Smooth muscle cell (in vitro differentiated cells): ENCODE measurements around a stretch of chr12.

DNA sequence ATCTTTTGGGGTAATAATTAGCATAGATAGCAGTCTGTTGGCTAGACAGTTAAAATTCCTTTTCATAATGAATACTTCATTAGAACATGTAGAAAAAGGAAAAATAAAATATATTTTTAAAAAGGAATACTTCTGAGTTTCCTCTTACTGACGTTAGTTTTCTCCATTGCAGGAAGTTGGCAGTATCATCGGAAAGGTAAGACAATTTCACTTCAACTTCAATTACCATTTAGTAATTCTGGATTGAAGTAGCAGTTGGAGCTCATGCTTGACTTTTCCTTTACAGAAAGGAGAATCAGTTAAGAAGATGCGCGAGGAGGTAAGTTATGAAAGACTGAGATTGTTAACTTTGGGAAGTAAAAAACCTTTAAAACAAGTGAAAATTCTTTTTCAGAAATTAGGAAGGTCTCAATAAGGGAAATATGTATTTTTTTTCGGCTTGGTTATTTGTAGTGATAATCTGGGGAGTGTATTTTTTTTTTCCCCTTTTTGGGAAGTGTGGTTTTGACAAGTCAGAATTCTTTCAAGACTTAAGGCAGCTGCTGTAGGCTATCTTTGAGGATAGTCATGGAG, 3.4 kb downstream of the PCBP2 start:
- RAMPAGE, long total RNA = no peak

DNA sequence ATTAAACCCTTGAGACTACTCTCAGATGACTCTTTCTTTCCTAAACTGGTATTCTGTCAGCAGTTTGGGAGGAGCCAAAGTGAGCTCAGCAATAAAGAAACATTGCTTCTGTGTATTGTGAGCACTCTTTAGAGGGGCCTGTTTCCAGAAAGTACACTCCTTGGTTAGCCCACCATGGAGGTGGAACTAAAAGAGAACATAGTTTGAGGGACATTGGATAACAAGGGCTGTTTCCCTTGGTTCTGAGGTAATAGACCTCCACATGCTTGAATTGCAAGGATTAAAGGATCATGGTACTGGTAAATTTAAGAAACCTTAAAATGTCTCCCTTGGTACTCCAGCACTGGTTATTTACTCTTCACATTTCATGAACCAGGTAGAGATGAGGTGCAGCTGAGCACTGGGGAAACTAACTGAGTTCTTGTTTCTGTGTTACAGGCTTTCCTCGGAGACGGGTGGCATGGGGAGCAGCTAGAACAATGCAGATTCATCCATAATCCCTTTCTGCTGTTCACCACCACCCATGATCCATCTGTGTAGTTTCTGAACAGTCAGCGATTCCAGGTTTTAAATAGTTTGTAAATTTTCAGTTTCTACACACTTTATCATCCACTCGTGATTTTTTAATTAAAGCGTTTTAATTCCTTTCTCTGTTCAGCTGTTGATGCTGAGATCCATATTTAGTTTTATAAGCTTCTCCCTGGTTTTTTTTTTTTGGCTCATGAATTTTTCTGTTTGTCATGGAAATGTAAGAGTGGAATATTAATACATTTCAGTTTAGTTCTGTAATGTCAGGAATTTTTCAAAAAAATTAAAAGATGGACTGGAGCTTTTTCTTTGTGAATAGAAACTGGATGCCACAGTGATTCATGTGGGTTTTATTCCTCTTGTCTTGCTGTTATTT, 20.0 kb downstream of the MAP3K12 start:
- RAMPAGE, long total RNA = no peak

- RAMPAGE, long total RNA = no peak
These were observed 19.3 kb downstream of the MAP3K12 start for GRCh38 chr12:53479872-53480455.

- RAMPAGE, long total RNA = no peak
These were observed 2.0 kb downstream of the NPFF start for GRCh38 chr12:53505147-53505749.

GRCh38 chr12:53514105-53514673, 6.9 kb upstream of the NPFF start:
- RAMPAGE, long total RNA = no peak

GRCh38 chr12:53711394-53712091, 15.7 kb downstream of the CALCOCO1 start:
- RAMPAGE, long total RNA = no peak

DNA sequence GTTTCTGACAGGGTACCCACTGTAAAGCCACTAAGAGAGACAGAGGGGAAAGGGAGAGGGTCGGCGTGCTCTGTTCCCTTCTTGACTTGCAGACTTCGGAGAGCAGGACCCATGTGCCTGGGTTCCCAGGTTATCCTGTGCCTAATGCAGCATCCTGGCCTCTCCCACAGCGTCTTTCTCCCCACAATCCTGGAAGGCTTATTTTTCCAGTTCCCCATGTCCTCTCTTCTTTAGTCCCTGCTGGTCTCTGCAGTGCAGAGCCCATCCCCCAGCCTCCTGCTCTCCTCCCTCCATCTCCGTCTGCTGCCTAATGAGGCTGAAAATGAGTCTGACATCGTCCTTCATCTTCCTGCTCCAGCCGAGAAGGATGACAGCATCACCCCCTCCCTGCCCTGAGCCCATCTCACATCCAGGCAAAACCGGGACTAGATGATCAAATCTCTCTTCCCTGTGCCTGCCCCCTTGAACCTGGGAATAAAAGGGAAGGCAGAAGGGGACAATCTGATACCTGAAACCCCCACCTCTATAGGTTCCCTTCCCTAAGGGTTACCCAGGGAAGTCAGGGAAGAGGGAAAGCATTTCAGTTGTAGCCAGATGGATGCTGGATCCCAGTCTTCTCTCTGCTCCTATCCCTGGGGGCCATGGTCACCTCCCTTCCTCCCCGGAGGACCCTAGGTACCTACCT, 15.0 kb downstream of the CALCOCO1 start:
- RAMPAGE, long total RNA = no peak

- RAMPAGE, long total RNA = no peak
These were observed 48.6 kb upstream of the CALCOCO1 start for GRCh38 chr12:53775709-53776421.

DNA sequence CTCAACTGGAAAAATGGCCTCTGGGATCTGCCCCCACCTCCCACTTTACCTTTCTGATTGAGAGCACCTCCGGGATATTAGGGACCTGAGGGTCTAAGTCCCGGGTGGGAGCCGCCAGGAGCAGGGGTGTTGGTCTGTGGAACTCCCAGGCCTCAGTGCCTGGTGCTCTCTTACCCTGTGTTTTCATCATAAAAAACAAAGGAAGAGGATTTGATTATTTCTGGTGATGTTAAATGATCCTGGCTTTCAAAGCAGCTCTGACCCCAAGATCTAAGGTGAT, 5.8 kb upstream of the HOXC11 start:
- RAMPAGE, long total RNA = no peak

GRCh38 chr12:53979736-53980740, 4.9 kb upstream of the HOXC10 start:
- RAMPAGE, long total RNA = no peak

DNA sequence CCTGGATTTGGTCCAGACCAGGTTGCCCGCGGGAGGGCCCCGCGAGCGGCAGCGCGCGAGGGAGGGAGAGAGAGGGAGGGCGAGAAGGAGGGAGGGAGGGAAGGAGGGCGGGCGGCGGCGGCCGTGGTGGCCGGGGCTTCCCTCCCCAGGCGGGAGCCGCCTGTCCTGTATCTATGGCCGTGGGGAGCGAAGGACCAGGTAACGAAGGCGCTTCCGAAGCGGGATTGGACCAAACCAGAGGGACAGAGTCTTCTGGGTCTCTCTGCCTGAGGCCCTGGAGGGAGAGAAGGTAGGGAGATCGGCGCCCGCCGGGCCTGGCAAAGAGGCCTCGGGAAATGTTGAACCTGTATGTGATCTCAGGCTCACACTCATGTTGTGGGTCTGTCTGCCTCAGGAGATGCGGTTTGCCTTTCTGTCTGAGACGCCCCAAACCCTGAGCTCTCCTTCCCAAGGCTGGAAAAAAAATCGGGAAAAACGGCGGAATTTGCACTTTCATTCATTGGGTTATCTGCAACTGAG, 5.2 kb upstream of the HOXC9 start:
- RAMPAGE, long total RNA = no peak

GRCh38 chr12:54003029-54003443, 3.1 kb downstream of the HOXC9 start:
- RAMPAGE, long total RNA = no peak

GRCh38 chr12:54009139-54010286, 728 bp downstream of the HOXC8 start:
- RAMPAGE, long total RNA = no peak

GRCh38 chr12:54016431-54017588, 8.0 kb downstream of the HOXC8 start:
- RAMPAGE, long total RNA = start-site peak on the plus strand at chr12:54016867-54017173, 53 and 28 reads in 2 replicates

DNA sequence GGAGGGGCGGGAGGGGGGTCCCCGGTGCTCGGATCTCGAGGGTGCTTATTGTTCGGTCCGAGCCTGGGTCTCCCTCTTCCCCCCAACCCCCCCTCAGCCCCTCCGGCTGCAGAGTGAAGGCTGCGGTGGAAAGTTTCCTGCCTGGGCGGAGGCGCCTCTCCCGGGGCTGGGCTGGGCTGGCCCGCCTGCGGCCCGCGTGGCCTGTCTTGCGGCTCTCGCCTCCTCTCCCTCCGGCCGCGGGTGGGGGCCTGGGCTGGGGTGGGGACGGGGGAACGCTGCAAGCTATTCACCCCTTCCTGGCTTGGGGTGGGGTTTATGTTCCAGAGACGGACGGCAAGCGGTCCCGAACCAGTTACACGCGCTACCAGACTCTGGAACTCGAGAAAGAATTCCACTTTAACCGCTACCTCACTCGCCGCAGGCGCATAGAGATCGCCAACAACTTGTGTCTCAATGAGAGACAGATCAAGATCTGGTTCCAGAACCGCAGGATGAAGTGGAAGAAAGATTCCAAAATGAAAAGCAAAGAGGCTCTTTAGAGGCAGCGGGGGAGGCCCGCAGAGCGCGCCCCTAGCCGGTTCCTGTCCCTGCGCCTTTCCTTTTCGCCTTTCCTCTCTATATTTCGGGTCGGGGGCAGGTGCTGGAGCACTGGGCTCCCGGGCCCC, 1.2 kb downstream of the HOXC5 start:
- RAMPAGE, long total RNA = no peak

DNA sequence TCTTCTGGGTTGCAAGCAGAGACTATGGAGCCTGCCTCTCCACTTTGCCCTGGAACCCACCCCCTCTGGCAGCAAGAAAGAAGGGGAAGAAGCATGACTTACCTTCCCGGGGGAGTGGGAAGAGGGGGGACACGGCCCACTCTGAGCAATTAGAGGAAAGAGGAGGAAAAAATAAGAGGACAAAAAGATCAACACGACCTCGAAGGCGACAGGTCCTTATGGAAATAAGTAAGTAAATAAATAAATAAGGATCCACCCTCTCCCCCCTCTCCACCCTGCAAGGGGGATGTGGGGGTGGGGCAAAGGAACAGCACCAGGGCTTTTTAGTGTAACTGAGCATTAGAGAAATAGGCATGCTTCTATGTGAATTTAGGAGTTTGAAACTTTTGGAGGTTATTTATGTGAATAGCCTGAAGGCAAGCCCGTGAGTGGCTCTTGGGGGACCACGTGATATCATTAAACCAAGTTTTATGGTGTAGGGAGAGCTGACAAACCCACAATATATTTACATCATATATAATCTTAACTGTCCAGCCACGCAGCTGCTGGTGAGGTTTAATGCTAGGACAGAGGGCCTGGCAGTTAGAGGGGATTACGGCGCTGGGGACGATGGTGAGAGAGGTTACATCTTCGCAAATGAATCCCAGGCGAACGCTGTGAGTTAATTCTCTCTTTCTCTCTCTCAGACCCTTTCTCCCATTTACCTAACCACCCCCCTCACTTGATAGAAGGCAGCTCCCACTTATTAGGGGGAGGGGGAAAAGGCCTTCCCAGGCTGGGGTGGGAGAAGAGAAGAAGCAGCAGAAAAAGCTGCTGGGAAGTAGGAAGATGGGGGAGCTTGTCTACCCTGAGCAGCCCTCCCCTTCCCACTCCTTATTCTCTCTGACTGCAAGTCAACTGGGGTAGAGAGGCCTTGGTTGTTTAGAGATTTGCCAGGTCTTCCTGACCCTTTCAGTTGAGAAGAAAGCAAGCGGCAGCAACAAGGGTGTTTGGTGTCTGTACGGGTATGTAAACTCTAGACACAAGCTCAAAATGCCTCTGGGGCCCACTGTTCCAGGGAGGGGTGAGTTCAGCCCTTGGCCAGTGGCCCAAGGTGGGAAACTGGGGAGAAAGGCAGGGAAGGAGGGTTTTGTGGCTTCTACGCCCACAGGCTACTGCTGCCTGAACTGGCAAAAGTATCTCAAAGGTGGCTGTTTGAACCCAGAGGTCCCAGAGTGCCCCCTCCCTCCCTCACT, 4.9 kb downstream of the HOXC5 start:
- RAMPAGE, long total RNA = no peak

- RAMPAGE, long total RNA = no peak
These were observed 1.5 kb upstream of the HOXC4 start for GRCh38 chr12:54051970-54052634.

DNA sequence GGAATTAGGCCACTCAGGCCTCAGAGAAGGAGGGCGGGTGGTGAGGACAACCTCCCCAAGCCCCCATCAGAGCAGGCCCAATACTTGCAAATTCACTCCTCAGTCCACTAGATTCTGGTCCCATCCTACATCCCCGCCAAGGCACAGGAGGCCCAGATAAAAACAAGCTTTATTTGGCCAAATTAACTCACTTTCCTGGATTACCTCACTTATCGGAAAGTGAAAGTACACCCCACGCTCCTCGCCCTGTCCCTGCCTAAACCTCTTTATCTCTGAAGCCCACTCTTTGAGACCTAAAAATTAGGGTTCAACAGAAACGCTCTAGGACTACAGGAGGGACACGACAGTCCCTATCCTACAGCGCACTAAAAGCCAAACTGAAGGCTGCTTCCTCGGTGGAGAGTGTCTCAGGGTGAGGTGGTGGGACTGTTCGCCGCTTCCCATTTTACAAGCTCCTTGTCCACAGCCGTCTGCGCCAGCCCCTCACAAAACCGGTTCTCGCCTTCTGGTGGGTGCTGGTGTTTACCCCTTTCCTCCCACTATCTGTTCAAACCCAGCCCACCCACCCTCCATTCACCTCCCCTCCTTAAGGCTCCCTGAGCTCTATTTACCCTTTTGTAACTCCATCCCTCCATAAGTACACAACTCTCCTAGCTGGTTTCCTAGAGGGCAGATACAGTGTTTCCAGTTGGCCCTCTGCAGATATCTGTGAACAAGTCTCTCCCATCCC, 24.3 kb downstream of the HOXC4 start:
- RAMPAGE, long total RNA = no peak

DNA sequence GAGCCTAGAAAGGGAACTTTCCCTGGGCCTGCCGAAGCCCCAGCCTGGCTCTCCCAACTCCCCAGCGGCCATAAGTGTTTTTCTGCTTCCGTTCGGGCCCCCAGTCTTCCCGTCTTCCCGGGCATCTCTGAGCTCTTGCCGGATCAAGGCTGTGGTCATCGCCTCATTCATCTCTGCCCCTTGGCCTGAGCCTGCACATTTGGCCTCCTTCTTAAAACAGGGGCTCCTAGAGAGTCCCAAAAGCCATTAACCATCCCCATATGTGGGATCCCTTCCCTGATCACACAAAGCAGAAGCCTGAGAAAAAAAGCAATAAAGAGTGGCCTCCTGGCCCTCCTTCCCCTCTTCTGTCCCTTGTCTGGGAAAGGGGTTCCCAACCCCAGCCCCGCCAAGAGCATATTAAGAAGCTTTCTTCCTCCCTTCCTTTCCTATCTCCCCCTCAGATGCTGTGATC, 26.8 kb downstream of the HOXC4 start:
- RAMPAGE, long total RNA = no peak

DNA sequence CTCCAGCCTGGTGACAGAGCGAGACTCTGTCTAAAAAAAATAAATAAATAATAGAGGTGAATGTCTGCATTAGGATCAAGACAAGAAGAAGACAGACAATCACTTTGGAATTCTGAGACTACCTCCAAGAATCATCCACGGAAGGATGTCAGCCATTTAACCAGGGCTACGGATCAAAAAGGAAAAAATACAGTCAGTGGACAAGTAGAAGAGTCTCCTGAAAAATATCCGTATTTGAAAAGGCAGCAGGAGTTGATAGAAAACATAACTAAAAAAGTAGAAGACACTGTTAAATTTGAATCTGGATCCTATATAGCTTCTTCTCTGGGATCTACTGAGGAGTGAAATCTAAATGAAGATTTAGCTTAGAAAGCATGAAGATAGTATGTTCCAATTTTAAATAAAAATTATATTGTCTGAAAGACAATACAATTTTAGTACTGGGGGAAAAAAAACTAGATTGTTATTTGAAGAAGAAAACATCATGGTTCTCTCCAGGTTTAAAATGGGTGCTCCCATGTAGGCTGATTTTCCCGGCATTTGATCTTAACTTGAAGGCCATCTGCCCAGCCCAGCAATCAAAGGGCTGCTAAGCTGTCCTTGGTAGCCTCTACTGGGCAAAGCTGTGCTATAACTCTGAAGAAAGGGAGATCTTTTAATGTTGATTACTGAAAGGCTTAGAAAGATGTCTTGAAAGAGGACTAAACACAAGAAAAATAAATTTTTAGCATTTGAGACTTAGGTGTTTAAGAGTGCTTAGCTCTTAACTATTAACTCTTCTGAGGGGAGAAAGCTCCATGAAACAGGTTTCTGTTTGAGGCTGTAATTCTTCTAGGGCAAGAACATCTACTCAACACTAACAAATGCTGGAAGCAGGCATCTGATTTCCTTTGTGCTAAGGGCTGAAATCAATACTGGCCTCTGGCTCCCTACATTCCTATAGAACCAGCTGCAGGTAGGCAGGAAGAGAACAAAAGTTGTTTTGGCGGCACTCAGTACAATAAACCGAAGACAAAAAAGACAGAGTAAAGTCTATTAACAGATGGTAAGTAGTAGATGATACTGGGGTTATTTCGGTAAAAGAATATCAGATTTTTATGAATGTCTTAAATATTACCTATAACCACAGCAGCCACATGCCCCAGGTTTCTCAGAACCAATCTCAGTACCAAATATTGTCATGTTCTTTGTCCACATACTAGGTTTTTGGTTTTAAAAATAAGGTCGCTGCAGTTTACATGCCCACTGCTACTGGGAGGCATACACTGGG, 41.3 kb downstream of the CBX5 start:
- RAMPAGE, long total RNA = no peak